SEM (cell line): ENCODE measurements around a stretch of chr11.

DNA sequence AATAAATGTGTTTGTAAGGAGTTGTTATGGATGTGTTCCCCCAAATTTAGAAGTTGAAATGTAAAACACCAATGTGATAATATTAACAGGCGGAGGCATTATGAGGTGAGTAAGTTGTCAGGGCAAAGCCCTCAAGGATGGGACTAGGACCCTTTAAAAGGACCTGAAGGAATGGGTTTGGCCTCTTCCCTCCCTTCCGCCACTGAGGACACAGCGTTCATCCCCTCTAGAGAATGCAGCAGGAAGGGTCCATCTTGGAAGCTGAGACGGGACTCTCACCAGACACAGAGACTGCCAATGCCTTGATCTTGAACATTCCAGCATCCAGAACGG, 22.3 kb downstream of the ETS1 start:
- PRO-cap: no peak

- PRO-cap: no peak
These were observed 15.9 kb upstream of the FLI1 start for GRCh38 chr11:128677905-128678485.

DNA sequence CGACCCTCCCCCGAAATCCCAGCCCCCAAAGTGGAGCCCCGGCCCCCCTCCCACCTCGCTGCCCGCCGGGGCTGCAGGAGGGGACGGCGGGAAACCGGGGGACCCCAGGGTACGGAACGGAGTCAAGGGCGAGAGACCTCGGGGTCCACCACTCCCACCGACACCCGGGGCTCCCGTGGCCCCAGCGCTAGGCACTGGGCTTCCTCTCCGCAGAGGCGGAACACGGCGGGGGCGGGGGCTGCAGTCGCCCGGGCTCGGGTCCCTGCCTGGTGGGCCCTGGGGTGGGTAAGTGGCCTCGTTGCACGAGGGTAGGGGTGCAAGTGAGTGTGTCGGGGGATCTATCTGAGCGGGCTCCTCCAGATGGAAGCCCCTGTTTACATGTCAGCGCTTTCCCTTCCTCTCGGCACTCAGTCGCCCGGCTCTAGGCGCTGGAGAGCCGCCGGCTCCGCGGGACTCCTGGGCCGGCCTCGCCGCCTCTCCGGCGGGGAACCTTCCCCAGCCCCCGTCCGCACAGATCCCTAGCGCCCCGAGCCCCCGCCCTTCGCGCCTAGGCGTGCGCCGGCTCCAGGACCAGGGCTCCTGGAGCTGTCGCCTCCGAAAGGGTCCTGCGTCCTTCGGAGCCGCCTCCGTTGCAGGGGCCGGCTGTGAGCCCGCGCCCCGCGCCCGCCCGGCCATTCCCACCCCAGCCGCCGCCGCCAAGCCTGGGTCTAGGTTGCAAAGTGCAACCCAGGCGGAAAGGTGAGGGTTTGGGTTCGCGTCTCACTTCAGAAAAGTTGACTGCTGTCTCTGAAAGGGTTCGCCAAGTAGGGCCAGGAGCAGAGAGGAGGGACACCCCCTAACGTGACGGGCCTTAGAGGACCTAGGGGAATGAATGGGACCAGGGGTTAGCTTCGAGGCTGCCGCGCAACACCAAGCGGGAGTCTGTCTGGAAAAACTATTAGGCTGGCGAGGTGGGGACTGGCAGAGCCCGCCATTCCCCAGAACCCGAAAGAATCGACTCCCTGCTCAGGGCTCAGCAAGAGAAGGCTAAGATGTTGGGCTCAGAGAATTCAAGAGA, 932 bp downstream of the FLI1 start:
- PRO-cap: bidirectional peak, plus-strand start at position 381 of the sequence, minus-strand start at position 175 of the sequence

- PRO-cap: no peak
These were observed 32.9 kb downstream of the FLI1 start for GRCh38 chr11:128726728-128727285.

- PRO-cap: unidirectional peak, minus-strand start at chr11:128736075
These were observed 42.1 kb downstream of the FLI1 start for GRCh38 chr11:128735992-128736405.

DNA sequence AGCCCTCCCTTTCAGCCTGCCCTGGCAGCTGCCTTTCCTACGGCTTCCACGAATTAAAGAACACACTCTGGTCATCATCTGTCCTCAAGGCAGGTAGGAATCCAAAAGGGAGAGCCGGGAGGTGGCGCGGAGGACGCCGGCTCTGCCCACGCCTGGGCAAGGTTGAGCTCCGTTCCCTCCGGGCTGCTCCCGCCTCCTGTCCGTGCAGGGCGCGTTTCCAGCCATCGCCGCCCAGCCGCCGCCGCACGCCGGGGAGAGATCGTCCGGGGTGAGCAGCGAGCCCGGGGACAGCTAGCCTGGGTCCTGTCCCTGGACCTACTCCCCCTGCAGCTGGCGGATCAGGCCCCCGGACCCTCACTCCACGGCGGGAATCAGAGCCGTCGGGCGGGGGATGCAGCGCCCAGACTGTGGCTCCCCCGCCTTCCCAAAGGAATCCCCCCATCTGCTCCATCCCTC, 696 bp upstream of the KCNJ5 start:
- PRO-cap: no peak

DNA sequence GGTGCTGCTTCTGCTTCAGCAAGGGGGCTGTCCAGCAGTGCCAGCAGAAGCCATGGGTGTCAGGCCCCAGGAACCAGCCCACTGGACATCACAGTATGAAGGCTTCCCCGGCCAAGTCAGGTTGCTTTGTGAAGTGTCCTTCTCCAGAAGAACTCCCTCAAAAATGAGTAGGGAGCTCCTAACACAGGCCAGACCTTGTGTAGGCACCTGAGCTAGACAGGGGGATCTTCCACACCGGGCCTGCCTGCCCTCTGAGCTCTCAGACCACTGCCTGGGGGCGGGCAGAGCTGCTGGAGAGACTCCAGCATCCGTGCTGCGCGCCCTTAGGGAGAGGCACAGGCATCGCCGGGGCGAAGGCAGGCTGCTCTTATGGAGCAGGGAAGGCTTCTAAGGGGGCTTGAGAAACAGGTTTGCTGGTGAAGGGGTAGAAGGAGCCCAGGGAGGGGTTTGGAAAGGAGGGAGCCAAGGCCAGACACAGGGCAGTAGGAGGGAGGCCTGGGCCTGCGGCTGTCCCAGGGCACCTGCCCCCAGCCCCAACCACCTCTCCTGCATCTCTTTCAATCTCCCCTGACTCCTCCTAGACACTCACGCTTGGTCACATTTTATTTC, 4.4 kb downstream of the KCNJ5 start:
- PRO-cap: no peak

GRCh38 chr11:128937403-128937673, 5.3 kb downstream of the TP53AIP1 start:
- PRO-cap: no peak

GRCh38 chr11:129003709-129004539, 61.3 kb upstream of the TP53AIP1 start:
- PRO-cap: no peak

DNA sequence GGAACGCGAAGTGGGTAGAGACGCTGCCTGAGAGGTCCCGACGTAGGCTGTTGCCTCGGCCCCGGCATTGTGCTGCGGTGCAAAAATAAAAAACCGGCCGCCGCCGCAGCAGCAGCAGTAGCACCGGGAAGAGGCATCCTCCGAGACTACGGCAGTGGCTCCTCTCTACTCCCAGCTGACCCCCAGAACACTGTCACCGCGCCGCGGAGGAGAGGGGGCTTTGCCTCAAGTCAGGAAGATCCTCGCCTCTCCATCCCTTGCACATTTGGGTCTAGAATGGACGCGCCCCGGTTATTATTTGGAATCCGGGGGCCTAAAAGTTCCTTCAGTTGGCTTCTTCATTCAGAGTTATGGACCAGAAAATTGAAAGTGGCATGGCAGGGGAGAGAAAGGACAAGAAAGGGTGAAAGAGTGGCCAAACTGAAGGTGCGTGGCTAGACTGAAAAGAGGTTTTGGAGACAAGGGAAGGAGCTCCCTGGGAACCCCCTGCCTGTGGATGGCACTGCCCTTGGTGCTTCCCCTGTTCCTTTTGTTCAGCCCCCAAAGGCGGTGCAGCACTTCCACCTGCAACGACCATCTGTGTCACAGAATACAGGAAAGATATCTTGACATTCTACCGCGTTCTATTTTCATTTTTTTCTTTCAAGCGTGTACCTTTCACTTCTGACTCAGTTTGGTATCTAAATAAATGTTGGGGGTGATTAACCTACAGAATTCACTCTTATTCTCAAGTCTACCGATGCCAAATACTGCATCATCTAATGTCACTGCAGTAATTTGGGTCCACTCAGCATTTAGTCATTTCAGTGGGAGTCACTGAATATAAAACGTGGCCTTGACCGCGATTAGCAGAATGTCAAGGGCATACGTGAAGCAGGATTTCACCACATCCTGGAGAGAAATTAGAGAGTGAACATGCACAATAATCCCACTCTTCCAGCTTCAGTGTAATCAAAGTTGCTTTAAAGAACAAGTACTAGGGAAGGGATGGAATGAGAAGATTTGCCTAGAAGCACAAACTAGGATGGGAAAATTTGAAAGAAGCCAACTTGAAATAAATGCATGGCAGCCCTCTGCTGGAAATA, 88.0 kb upstream of the ARHGAP32 start:
- PRO-cap: unidirectional peak, minus-strand start at position 267 of the sequence; unidirectional peak, minus-strand start at position 531 of the sequence; bidirectional peak, plus-strand start at position 887 of the sequence, minus-strand start at position 586 of the sequence

DNA sequence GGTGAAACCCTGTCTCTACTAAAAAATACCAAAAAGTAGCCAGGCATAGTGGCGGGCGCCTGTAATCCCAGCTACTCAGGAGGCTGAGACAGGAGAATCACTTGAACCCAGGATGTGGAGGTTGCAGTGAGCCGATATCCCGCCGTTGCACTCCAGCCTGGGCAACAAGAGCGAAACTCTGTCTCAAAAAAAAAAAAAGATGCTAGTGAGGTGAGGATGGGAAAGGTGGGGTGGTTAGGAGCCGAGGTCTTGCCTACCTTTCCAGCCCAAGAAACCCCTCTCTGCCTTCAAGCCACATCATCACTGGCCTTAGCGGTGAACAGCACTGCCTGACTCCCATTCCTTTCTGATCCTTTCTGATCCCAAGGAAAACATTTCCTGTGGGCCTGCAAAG, 64.0 kb upstream of the BARX2 start:
- PRO-cap: no peak

- PRO-cap: no peak
These were observed 81.5 kb downstream of the BARX2 start for GRCh38 chr11:129457015-129457766.

DNA sequence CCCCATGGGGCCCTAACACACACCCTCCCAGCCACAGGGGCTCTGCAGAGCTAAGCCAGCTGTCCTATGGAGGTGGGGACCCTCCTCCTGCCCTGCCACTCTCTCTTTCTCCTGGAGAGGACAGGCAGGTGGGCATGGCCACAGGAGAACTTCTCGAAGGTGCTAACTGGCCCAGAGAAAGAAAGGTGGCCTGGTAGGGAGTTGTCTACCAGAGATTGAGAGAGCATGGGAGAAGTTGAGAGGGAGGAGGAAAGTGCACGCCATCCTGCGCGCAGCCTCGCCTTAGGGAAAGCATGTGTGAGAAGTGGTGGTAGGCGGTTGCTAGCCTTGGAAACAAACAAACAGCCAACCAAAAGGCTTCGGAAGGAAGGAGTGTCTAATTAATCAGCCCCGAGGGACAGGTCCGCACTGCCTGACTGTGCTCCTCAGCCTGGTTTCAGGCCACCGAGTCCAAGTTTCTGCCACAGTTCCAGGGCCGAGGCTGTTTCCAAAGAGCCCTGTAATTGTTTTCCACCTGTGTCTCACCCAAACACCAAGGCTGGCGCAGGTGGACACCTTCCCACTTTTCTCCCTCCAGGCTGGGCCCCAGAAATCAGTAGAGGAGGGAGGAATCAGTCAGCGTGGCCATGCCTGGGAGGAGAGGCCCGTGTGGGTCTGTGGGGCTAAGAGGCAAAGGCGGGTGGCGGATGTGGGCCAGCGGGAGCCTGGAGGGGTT, 198.1 kb upstream of the TMEM45B start:
- PRO-cap: no peak

DNA sequence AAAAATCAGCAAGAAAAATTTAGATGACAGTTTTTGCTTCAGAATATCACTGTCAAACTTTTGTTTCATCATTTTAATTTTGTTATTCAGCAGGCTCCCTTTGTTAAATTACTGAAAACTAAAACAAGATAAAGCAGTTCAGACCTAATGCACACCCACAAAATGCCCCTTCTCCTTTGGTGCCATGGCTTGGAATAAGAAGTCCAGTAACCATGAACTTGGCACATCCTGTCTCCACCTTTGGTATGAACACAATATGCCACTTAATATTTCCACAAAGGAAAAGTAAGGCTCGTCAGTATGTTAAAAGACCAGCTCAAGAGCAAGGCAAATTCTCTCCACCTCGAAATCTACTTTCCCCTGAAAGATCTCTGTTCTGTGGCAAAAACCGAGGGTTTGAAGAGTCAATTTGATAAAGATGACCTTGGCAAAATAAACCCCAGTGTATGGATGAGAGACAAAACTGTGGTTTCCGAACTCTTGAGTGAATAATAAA, 6.4 kb upstream of the NFRKB start:
- PRO-cap: no peak

GRCh38 chr11:129910306-129910759, 15.0 kb upstream of the NFRKB start:
- PRO-cap: no peak

DNA sequence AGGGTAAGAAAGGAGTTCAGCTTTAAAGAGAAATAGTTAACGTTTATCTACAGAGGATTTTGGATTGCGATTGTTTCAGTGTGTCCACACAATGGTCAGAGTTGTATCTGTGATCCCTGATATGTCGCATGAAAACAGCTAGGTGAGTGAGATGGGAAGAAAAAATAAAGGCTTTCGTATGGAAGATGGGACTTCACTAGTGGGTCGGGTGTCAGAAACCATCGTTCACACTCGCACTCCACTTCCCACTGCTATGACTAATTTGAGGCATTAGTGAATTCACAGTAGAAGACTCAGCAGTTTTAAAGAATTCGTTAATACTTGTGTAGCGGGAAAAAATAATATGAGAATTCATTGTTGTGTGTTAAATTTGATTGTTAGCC, 1.6 kb downstream of the APLP2 start:
- PRO-cap: no peak

- PRO-cap: no peak
These were observed 546 bp downstream of the ST14 start for GRCh38 chr11:130159894-130160762.

- PRO-cap: no peak
These were observed 10.9 kb downstream of the ST14 start for GRCh38 chr11:130170244-130171039.

DNA sequence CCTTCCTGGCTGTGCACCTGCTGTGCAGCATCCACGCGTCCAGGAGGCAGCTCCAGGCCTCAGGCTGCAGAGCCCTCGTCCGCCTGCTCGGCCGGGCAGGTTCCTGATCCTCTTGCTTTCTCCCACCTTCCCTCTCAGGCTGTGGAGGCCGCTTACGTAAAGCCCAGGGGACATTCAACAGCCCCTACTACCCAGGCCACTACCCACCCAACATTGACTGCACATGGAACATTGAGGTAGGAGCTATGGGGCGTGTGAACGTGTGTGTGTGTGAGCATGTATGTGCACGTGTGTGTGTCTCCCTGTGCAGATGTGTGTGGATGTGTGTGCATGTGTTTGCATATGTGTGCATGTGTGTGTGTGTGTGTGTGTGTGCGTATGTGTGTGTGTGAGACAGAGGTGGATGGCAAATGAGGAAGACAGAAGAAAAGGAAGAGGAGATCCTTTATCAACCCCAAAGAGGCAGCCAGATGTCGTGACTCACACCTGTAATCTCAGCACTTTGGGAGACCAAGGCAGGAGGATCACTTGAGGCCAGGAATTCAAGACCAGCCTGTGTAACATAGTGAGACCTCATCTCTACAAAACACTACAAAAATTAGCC, 35.0 kb downstream of the ST14 start:
- PRO-cap: no peak

DNA sequence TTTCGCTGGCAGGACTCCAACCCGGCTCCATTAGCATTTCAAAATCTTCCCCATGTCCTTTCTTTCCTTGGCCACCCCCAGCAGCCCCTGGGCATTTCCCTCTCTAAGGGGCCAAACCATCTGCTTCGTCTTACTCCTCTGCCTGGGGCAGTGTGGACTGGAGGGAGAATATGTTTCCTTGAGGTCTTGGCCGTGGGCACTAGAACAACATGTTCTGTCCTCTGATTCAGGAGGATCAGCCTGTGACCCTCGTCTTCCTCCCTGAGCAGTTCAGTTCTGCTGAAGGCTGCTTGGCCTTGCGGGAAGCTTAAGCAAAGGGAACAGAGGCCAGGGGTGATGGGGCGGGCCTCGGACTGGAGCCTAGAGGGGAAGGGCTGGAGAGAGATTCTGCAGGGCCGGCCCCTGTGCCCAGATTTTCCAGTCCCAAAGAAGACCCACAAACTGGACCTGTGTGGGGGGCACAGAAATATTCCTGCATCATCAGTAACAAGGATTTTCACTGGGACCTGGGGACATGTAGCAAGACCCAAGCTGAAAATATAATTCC, 58.0 kb downstream of the ST14 start:
- PRO-cap: no peak